Heart (tissue), 3 donors: ENCODE measurements around the gene ZDBF2.

DNA sequence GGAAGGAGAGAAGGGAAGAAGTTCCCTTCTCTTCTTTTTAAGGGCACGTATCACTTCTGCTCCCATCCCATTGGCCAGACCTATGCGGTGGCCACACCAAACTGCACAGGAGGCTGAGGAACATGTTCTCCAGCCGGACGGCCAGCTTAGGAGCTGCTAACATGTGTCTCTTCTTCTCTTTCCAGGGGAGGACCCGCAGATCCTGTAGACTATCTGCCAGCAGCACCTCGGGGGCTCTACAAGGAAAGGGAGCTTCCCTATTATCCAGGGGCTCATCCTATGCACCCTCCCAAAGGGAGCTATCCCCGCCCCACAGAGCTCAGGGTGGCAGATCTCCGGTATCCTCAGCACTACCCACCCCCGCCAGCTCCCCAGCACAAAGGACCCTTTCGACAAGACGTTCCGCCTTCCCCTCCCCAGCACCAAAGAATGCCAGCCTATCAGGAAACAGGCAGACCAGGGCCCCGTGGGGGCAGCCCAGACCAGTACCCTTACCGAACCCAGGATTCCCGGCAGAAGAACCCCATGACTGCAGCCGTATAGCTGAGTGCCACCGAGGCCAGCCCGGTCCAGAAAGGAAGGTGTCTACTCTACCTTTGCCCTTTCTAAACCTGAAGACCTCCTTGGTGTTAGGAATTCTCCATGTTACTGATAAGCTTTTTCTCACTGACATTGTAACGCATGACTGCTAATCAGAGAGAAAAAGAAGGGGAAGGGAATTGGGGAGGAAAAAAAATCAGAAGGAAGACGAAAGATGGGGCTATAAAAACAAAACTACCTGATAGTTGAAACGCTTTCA lies 66.8 kb upstream of the NRP2 start:
- RAMPAGE, long total RNA, 2 experiments = no peak in any of the 2 experiments

- RAMPAGE, long total RNA, 2 experiments = no peak in any of the 2 experiments
Measured at GRCh38 chr2:205683361-205683584, 972 bp downstream of the NRP2 start.

DNA sequence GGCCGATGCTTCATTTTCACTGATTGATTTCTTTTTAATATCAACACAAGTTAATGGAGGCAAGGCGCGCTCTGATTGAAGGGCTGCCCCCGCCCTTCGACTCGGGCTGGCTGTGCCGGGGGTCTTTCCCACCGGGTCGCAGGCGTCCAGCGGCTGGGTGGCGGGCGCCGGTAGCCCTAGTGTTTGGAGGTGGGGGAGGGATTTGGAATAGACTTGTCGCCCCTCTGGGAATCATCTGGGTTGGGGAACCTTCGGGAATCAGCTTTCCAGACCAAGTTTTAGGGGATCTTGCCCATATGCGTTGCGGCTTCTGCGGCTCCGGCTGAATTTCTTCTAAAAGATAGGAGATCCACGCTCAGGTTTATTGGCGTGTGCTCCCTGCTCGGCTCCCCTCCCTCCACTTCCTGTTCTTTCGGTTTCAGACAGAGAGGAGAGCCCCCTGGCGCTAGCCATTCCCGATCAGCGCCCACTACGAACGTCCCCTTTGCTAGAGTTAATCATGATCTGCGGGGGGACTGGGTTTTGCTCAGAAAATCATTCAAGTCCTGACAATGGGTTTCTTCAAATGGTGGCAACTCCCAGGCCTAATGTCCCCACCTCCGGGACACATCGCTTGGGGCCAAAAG lies 4.2 kb downstream of the NRP2 start:
- RAMPAGE, long total RNA, 2 experiments = no peak in any of the 2 experiments

GRCh38 chr2:205763595-205764201 lies 81.4 kb downstream of the NRP2 start:
- RAMPAGE, long total RNA, 2 experiments = no peak in any of the 2 experiments

DNA sequence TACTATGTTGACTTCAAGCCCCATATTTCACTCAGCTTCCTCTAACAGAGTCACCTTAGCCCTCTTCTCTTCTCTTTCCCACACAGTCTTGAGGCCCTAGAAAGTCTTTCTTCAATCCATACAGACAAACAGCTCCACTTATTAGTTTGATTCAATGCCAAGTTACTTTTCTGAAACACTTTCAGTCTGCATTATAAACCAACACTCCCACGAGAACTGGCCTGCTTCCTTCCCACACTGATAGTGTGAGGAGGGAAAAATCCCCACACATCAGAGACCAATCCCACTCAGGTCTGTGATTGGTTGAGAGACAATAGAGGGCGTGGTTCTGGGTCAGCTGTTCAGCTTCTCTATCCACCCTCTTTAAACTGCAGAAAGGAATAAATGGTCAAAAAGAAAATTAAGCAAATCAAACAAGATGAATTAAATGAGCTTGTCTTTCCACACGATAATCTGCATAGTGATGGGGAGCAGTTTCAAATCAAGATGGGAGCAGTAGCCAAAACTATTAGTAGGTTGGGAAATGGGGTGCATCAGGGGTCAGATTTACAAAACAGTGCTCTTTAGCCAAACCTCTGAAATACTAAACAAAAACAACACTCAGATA lies 152.5 kb downstream of the NRP2 start:
- RAMPAGE, long total RNA, 2 experiments = no peak in any of the 2 experiments

GRCh38 chr2:205931138-205931499 lies 154.9 kb downstream of the INO80D start:
- RAMPAGE, long total RNA, 2 experiments = no peak in any of the 2 experiments

- RAMPAGE, long total RNA, 2 experiments = no peak in any of the 2 experiments
Measured at GRCh38 chr2:206022796-206023037, 63.3 kb downstream of the INO80D start.

GRCh38 chr2:206143949-206144402 lies 15.3 kb downstream of the NDUFS1 start:
- RAMPAGE, long total RNA, 2 experiments = no peak in any of the 2 experiments

- RAMPAGE, long total RNA, 2 experiments = no peak in any of the 2 experiments
Measured at GRCh38 chr2:206146915-206147142, 12.4 kb downstream of the NDUFS1 start.

DNA sequence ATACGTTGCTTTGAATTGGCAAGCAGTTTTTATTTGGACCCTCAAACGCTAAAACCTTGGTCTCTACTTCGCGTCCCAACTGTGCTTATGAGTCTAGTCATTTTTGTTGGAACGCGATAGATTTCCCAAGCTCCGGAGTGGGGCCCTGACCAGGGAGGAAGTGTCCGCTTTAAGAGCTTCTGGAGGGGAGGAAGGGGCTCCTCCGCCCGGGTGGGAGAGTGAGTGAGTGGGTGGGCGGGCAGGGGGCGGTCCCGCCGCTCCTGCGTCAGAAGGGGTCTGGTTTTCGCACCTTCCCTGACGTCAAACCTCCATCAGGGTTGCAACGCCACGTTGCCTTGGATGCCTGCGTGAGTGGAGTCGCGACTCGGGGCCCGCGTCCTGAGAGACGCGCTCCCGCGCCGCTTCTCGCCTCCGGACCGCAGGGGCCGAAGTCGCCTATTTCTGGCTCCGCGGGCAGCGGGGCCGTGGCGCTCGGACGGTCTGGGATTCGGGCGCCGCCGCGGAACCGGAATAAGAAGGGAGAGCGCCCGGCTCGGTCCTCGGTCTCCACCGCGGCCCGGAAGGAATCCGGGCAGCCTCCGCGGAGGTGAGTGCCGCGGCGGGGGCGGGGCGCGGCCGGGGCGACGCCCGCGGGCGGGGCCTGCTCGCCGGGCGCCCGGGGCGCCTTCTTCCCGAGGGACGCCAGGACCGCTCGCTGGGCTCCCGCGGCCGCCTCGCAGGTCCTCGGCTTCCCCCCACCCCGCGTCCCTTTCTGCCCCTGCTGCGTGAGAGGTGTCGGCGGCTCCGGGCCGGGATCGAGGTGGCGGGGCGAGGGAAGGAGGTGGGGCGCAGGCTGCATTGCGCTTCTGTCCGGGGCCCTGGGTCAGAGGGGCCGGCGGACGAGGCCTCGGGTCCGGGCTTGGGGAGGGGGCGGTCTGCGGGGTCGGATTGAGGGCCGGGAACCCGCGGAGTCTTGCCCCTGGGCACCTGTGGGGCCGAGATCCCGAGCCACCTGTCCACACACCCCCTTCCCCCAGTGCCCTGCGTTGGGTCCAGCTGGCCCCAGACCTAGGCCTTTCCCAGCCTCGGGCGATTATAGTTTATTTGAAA lies at the start of gene ZDBF2:
Gene ZDBF2 (plus strand): TSS at position 303 of the 1,089 bp plus-strand sequence.
- RAMPAGE, long total RNA, 2 experiments = start-site peak on the plus strand in 2 of 2 experiments, centred at positions 311 to 671 of the sequence, 7 to 186 reads per replicate

GRCh38 chr2:206275450-206276272 lies 1.2 kb downstream of the ZDBF2 start:
- RAMPAGE, long total RNA, 2 experiments = no peak in any of the 2 experiments

- RAMPAGE, long total RNA, 2 experiments = no peak in any of the 2 experiments
Measured at GRCh38 chr2:206452611-206453110, 9.3 kb downstream of the ADAM23 start.

DNA sequence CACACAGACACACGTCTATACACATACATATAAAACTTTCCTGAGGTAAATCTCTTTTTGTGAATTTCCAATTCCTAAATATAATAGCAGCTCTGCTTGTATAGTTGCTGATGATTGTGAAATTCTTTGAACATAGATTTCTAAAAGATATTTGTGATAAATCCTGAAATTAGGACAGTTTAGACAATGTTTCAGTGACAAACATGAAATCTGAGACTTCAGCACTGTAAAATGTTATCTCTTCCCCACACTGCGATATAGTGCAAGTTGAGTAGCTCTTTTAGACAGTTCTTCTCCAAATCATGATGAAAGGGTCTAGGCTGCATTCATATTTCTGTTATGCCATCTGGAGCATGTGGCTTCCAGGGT lies 82.8 kb downstream of the ADAM23 start:
- RAMPAGE, long total RNA, 2 experiments = no peak in any of the 2 experiments

- RAMPAGE, long total RNA, 2 experiments = no peak in any of the 2 experiments
Measured at GRCh38 chr2:206823009-206823714, 57.8 kb downstream of the FASTKD2 start.

- RAMPAGE, long total RNA, 2 experiments = no peak in any of the 2 experiments
Measured at GRCh38 chr2:207091138-207091866, 74.4 kb downstream of the KLF7 start.

DNA sequence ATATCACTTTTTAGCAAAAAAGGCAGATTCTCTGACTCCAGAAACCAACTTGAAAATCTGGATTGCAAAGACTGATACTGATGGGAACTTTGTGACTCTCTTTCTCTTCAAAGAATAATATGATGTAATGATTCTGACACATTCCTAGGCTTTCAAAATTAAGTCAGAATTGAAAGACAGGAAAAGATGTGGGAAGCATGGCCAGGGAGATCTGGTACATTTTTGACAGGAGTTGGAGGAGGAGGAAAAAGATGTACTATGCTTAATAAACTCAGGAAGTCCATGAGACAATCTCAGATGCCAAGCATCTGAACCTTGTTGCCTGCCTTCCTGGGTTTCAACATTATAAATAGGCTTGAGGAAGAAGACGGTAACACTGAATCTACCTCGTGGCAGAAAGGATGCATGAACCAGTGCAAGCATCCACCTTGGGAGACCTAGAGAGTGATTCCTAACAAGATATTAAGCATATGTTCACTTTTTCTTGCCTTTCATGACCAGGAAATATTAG lies 34.1 kb downstream of the KLF7 start:
- RAMPAGE, long total RNA, 2 experiments = no peak in any of the 2 experiments

DNA sequence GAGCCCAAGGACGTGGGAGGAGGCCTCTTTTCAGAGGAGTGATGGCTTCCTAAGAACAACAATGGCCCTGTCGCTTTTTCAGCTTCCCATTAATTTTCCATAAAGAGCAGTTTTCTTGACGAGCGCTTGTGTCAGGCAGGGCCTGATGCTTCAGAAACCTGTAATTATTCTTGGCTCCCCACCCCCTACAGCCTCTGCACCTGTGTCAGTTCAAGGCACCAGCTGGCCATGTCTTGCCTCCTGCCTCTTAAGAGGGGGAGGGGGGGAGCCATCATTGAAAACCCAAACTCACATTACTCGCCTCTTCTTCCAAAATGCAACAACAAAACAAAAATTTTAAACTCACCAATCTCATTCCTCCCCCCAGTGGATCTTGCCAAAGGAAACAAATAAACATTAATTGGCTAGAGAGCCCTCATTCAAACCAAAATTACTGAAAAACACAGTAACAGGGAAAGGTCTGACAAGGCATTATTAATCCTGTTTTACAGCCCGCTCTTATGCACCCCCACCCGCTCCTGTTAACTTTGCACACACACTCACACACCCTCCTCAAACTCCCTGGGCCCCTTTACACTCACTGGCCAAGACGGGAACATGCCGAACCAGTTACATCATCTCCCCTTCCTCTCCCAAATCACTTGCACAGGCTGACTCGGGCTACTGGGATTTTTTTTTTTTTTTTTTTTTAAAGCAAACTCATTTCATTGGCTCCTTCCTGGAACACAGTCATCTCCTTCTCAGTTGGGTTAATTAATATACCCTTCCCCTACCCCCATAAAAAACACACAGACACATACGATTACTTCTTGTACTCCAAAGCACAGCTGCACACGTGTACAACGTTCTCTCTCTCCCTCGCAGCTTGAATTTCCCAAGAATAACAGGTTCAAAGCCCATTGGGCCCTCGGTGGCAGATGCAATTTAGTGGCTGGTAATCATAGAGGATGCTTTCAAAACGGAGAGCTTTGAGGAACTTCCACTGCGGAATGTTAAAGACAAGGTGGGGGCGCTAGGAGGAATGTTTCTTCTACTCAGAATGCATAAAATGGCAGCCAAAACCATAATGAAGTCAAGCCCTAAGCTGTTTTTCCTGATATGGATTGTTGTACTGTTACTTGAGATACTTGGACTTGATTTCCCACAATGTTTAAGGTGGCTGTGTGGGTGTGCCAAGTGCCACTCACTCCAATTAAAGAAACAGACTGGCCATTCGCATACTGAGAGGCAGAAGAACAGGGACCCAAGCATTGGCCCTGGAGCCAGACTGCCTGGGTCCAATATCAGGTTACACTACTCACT lies 31.8 kb downstream of the KLF7 start:
- RAMPAGE, long total RNA, 2 experiments = no peak in any of the 2 experiments

- RAMPAGE, long total RNA, 2 experiments = no peak in any of the 2 experiments
Measured at GRCh38 chr2:207136333-207137161, 29.2 kb downstream of the KLF7 start.

DNA sequence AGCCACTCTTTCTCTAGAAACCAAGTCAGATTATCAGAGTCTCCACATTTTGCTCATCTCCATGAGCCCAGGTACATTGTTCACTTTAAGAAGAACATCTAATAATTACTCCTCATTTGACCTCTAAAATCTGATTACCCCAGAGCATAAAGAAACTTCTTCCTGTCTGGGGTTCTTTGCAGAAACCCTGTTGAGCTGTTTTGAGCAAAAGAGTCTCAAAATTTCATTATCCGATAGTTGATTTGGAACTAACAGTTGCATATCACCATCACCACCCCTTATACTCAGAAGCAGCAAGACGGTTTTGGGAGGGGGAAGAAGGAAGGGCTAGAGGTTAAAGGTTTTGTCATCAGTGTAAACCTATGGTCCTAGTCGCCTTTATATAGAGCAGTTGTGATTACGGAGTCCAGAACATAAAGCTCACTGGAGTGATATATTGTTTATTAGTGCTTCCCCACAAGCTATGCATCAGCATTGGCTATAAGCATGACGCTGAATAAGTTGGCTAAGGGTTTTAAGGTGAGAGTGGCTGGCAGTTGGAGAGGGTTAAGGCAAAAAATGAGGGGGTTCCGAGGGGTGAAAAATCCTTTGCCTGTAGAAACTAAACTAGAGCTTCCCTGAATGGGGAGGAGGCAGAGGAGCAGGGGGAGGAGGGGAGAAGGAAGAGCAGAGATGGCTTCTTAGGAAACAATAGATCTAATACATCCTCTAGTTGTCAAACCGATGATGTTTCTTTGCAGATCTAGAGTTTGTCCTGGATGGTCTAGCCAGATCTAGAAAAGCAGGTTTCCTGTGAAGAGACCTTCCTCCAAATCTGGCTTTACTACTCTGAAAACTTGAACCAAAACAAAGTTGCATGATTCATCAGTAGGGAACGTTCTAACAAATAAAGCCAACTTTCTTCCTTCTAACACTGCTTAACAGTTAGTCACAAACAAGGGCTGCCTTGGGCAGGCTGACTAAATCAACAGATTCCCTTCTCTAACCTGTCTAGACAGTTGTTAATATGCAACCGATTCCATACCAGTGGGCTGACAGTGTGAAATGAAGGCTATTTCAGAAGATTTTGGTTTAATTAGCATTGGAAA lies 2.6 kb downstream of the KLF7 start:
- RAMPAGE, long total RNA, 2 experiments = no peak in any of the 2 experiments

DNA sequence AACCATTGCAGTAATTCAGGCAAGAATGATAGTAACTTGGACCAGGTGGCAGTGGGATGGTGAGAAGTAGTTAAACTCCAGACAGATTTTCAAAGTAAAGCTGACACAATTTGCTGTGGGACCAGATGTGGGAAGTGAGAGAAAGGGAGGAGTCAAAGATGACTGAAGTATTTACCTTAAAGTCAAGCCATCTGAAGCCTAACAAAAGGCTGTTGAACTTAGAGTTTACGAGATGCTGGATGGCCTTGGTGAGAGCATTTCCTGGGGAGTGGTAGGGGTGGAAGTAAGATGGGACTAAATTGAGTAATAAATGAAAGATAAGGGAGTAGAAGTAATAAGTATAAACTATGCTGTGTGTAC lies 163.3 kb upstream of the KLF7 start:
- RAMPAGE, long total RNA, 2 experiments = no peak in any of the 2 experiments